Spinal cord (tissue), 3 donors: ENCODE measurements around the genes RHBDL3 and CCL2.

DNA sequence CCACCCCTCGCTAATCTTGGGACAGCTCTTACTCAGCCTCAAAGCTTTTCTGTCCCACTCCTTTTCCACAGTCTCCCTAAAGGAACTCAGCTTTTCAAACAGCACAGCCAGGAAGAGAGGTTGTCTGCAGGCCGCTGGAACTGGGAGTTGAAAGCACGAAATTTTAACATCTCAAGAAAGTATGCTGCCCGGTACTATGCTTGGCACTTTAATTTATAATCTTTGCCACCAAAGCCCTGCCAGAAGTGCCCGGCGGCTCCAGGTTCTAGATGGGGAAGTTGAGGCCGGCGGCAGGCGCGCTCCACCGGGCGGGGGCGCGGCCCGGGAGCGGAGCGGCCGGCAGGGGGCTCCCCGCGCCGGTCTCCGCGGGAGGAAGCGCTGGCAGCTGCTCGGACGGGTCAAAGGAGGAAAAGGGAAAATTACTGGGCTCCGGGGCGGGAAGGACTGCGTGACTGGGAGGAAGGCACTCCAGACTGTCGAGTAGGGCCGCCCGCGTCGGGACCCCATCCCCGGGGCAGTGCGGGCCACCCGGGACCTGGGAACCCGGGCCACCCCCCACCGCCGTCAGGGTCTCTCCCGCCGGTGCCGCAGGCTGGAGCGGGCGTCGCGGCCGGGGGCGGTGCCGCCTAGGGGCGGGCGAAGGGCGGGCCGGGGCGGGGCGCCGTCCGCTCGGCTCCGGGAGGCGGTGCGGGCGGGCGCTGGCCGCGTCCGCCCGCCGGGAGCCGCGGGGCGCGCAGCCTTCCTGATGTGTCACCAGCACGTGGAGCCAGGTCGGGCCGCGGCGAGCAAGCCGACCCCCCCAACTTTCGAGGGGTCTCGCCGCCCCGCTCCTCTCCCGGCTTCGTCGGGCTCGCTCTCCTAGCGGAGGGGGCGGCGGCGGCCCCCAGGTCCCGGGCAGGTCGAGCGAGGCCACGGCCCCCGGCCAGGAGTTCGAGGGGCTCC, 167.3 kb downstream of the RAB11FIP4 start:
- PRO-cap: no peak
- RAMPAGE, long total RNA: no peak

DNA sequence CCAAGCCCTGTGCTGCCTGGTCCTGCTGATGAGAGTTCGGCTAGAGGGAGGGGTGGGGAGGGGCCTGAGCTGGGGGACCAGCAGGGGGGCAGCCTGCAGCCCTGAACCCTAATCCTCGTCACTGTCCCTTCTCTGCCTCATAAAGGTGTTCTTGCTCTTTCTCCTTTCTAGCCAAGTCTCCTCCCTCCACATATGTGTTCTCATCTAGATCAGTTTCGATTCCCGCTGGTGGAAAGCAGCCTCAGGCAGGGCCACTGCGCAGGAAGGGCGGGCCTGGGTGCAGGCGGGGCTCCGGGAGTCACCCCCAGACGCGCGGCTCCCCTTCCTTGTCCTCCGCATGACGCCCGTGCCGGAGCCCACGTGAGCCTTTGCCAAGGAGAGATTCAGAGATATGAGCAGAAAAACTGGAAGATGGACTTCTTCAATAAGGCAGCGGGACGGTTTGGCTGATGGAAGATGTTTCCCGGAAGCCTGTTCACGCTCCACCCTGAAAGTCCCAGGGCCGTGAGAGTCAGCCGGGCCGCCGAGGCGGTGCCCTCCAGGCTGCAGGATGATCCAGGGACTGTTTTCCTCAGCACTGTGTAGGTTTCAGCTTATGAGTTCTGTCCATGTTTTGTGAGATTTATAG, 14.9 kb upstream of the RHOT1 start:
- PRO-cap: no peak
- RAMPAGE, long total RNA: start-site peak on the plus strand centred at position 300 of the sequence, 60 bp wide, 15 and 12 reads in 2 replicates

DNA sequence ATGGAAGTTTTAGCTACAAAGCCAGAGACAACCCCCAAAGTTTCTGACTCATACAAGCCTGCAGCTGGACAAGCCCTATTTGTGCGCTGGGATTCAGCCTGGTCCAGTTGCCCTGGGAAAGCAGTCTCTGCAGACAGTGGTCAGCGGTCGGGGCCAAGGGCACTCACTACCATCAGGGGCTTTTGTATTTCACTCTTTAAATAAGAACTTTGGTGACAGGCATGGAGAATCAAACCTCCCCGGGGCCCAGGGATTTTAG, 6.0 kb upstream of the RHBDL3 start:
- PRO-cap: no peak
- RAMPAGE, long total RNA: no peak

GRCh38 chr17:32265234-32266007, at the start of gene RHBDL3:
RHBDL3 (plus strand) TSS chr17:32265832.
- PRO-cap: no peak
- RAMPAGE, long total RNA: no peak

GRCh38 chr17:32298054-32298644, 32.5 kb downstream of the RHBDL3 start:
- PRO-cap: no peak
- RAMPAGE, long total RNA: no peak

GRCh38 chr17:32480211-32480718, 6.5 kb upstream of the CDK5R1 start:
- PRO-cap: no peak
- RAMPAGE, long total RNA: no peak

DNA sequence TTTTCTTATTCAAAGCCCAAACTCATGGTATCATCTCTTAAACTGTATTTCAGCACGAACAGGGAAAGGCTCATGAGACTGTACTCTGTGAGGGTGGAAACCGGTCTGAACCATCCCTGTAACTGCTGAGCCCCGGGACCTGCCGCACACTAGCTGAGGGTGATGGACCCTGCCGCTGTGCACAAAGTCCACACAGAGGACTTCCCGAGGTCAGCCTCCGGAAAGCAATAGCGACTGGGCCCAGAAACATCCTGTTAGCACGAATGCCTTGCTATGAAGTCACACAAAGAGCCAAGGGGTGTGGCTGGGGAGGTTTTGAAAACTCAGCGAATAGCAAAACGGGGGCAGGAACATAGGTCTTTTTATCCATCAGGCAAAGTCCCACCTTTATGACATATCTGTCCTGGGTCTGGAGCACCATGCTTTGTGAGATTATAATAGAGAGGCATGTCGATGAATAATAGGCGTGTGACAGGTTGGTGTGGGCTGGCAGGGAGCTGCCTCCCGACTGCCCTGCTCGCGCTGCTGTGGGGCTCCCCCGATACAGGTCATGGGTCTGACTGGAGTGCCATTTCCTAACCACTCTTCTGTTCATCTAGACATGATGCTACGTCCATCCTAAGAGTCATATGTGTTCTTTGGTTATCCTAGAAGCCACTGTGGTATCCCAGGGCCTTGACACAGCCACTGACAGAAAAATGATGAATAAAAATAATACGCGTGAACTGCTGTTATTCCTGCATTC, 33.5 kb downstream of the CDK5R1 start:
- PRO-cap: no peak
- RAMPAGE, long total RNA: no peak

DNA sequence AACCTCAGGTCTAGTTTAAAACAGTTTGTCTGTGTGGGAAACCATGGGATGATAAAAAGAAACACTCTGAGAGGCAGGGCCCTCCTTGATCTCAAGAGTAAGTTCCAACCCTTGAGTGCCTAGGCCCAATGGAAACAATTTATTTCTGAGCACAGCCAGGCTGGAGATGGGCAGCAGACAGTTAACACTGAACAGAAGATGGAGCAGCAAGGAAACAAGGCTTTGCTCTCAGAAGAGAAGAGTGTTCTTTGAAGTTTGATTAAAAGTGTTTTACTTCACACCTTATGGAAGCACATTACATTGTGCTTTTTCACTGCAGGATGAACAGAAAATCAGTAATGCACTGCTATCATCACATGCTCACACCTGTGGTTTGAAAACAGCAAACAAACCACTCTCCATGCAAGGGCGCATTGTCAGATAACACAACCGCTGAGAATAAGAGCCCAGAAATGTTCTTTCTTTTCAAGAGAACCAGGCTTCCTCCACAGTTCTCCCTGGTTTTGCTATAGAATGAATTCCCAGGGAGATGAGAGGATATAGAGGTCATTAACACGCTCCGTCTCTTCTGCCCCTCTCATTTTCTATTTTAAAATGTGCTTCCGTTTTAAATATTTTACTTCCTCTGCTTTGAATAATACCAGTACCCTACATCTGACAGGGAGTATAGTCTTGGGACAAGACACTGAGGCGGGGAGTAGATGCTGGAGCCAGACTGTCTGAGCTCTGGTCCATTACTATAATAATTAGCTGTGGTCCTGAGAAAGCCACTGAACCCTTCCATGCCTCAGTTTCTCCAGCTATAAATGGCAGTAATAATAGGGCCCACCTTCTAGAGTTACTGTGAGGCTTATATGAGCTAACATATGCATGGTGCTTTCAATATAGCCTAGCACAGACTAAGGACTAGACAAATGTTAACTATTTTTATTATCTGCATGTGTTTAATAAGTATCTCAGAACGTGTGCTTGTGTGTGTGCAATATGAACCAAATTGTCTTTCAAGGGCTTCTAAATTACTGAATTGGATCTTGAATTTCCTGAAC, 71.6 kb downstream of the CDK5R1 start:
- PRO-cap: no peak
- RAMPAGE, long total RNA: no peak

- PRO-cap: no peak
- RAMPAGE, long total RNA: no peak
These were observed 20.4 kb downstream of the MYO1D start for GRCh38 chr17:32856290-32857123.

DNA sequence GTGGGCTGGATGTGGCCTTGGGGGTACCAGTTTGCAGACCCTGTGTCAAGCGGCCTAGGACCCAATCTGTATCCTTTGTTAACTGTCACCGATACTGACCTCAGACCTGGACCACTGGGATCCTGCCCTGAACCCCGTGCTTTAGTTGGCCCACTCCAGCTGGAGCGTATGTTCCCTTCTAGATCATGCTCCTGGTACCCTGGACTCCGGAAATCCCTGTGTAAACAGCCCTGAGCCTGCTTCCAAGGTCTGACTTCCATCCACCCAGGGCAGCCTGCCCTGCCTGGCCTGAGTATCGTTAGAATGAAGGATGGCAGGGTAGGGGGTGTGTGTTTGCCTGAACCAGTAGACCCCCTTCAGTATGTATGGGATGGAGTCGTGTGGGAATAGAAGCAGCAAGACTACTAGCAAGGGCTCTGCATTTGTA, 791 bp upstream of the TMEM98 start:
- PRO-cap: no peak
- RAMPAGE, long total RNA: no peak

GRCh38 chr17:33497993-33498650, 205.0 kb upstream of the ASIC2 start:
- PRO-cap: no peak
- RAMPAGE, long total RNA: no peak

DNA sequence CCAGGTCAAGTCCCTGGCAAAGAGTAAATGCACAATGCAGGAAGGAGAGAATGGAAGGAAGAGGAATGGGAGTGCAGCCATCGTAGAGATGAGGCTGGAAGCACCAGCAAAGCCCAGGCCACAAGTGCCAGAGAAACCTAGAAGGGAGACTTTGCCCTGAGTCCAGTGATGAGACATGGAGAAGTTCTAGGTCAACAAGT, 120.7 kb upstream of the CCL2 start:
- PRO-cap: no peak
- RAMPAGE, long total RNA: no peak

GRCh38 chr17:34254669-34255821, at the start of gene CCL2:
CCL2 (plus strand) TSS chr17:34255285.
- PRO-cap: no peak
- RAMPAGE, long total RNA: start-site peak on the plus strand at chr17:34255279-34255287, 2,256 and 2,506 reads in 2 replicates

DNA sequence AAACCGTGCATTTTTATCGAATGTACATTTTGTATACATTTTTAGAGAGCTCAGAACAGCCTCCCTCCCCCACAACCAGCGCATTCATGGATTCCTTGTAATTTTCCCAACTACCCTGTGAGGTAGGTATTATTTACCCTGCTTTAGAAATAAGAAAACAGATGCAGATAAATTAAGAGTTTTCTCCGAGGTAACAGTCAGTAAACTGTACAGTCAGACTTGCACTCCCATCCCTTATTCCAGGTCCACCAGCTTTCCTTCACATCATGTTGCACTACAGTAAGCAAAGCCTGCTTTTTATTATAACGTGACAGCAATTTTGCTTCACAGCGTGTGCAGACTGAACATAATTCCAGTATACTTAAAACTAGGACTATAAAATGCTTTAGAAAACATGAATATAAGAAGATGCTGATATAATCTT, 1.1 kb downstream of the LIG3 start:
- PRO-cap: no peak
- RAMPAGE, long total RNA: no peak

- PRO-cap: no peak
- RAMPAGE, long total RNA: no peak
These were observed 40.9 kb downstream of the RFFL start for GRCh38 chr17:35022383-35023165.

DNA sequence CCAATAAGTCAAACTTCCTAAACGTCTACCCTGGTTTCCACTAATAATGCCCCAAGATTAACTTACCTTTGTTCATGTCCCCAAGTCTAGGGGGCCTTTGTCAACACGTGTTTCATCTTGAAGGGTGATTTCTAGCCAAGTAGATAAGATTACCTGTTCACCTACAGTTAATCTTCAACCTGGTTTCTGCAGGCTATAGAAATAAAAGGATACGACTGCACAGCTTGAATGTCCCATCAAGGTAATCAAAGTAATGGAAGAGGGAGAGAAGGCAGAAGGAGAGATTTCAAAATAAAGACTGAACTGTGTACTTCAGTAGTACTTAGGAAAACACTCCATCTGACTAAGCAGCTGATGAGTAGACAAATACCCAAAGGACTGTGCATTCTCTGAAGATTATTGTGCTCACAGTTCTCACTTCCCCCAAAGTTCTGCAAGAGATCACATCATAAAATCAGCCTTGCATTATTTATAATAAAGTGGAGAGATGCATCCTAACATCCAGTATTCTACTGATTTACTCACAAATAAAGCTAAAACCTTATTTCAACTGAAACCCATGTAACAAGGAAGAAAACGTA, 5.8 kb upstream of the RFFL start:
- PRO-cap: no peak
- RAMPAGE, long total RNA: no peak

DNA sequence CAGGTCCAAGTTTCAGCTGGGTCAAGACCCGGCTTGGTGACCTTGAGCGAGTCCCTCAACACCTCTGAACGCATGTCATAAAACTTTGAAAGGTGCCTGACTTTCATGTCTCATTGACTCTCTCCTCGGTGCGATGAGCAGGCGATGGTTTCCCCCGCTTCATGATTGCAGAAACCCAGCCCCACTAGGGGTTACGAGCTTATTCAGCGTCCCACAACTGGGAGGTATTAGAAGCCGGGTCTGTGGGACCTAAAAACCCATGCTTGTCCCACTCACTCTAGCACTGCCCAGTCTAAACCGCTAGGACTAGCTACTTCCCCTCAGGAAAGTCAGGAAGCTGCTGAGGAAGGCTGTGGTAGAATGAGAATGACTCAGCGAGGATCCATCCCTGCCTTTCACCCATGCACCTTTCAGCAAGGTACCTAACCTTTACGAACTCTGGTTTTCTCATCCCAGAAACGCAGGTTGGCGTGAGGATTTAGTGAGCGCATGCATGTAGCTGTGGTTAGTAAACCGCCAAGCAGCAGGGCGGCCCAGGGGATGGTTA, 26.2 kb upstream of the RFFL start:
- PRO-cap: no peak
- RAMPAGE, long total RNA: no peak

DNA sequence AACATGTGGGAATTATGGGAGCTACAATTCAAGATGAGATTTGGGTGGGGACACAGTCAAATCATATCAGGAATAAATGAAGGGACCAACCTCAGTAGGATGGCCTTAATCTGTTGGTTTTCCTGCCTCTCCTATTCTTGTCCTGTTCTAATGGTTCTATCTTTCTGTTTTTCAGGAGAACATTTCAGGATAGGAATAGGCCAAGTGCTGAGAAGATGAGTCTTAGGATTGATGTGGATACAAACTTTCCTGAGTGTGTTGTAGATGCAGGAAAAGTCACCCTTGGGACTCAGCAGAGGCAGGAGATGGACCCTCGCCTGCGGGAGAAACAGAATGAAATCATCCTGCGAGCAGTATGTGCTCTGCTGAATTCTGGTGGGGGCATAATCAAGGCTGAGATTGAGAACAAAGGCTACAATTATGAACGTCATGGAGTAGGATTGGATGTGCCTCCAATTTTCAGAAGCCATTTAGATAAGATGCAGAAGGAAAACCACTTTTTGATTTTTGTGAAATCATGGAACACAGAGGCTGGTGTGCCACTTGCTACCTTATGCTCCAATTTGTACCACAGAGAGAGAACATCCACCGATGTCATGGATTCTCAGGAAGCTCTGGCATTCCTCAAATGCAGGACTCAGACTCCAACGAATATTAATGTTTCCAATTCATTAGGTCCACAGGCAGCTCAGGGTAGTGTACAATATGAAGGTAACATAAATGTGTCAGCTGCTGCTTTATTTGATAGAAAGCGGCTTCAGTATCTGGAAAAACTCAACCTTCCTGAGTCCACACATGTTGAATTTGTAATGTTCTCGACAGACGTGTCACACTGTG, 15.8 kb downstream of the SLFN5 start:
- PRO-cap: no peak
- RAMPAGE, long total RNA: no peak

DNA sequence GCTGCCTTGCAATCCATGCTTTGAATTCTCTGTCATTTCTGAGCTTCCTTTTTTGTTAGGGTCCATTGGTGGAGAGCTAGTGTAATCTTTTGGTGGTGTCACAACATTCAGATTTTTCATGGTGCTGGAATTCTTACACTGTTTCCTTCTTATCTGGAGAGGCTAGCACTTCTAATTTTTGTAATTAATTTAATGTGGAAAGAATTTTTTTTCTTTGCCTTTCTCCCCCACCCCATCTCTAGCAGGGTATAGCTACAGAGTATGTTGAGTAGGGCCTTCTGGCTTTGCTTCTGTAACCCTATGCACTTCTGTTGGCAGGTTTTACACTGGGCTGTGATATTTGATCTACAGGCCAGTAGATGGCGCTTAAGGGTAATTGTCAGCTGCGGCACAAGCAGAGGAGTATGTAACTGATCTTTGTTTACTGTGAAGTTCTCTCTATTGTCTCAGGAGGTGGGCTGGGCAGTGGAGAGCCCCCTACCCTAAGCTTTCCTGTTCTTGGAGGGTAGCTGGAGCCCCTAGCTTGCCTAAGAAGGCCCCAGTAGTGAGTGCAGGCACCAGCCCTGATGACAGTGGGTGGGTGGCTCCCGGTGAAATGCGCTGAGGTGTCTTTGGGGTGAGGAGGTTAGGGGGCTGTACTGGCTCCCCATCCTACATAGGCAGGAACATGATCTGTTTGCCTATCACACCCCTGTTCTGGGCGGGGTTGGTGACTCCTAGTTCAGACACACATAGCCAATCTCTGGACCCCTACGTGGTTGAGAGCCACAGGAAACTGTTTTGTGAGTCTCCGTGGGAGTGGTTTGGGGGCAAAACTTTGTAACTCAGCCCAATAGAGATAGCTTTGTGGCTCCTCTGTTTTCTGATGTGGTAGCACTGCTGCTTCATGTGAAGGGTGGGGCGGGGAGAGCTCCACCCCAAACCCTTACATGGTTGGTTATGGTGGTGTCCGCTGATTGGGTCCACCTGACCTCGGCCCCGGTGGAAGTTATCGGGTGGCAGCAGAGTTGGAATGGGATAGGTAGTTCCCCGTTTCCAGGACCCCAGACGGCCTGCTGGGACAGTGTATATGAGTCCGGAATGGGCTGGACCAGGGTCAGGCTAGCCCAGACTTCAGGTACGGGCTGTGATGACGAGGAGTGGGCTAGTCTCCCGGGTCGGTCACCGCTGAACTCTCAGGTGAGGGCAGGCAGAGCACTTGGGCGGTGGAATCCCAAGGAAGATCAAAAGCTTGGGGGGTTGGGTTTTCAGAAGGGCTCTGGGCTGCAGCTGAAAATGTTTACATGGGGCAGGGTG, 60.4 kb downstream of the SLFN11 start:
- PRO-cap: no peak
- RAMPAGE, long total RNA: no peak

GRCh38 chr17:35479932-35480414, 31.4 kb upstream of the SLFN13 start:
- PRO-cap: no peak
- RAMPAGE, long total RNA: no peak